Vein endothelial cell (primary cell): Measurements from ENCODE around the gene SVBP.

GRCh38 chr1:42692375-42692799, 10.2 kb downstream of the YBX1 start:
- CAGE, long polyA plus RNA = no peak

DNA sequence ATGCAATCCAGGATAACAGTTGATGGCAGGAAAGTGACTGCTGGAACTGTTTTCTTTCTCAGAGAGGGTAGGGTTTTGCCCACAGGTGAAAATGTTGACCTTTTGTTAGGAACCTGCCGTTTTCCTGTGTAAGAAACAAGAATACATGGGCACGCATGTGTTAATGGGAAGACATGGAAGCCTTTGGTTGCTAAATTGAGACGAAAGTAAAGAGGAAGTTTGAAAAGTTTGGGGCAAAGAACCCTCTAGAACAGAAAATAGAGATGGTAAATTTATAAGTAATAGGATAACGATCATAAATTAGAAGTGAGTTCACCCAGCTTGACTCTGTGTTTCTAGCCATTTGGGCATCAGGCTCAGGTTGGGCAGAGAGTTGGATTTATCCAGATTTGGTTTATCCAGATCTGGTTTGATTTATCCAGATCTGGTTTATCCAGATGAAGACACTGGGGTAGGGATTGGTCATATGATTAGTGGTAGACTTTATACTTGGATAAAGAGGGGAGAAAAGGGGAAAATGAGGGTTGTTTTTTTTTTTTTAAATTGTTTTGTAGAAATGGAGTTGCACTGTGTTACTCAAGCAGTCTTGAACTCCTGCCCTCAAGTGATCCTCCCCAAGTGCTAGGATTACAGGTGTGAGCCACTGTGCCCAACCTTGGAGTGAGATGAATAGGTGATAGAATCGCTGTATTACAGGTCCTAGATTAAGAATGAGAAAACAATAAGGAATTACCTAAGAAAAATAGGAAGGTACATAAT, 17.1 kb downstream of the YBX1 start:
- CAGE, long polyA plus RNA = no peak

DNA sequence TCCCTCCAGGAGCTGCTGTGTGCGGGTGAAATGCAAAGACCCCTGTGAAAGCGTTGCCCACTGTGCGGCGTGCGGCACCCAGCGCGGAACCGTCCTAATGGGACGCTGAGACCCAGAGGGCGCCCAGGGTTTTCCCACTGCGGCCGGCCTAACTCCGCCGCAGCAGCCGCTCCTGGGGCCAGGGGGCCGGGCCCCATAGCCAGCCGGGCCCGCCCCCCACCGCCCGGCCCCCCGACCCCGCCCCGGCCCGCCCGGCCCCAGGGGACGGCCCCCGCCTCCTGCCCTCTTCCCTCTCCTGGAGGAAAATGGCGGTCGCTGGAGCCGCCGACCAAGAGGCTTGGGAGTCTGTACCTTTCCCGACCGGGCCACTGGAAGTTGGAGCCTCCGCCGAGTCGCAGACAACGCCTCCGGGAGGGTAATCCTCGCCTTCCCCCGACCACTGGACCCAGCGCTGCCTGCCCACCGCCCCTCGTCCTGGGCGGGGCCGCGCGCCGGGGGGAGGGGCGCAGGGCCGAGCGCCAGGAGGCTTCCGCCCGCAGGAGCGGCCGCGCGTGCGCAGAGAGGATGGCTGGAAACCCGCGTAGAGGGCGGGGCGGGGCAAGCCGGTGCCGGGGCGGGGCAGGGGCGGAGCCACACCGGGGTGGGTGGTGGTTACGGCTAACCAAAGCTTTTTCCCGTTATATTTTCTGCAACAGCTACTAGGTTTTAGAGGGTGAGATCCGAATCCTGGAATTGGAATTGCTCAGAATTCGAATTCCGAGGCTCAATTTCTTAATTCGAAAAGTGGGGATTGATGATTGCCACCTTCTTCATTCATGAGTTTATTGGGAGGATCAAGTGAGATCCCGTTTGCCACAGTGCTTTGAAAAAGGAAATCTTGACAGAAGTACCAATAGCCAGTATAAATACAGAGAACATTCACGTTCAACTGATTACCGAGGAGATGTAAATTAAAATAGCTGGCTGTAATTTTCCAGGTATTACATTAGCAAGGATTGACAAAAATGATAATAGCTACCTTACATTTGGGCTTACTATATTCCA, at the start of gene SVBP:
SVBP (minus strand) TSS at position 559 of the 1,044 bp plus-strand sequence.
- CAGE, long polyA plus RNA = start-site peak on the minus strand centred at position 484 of the sequence, 152 bp wide, 303 and 228 reads in 2 replicates

DNA sequence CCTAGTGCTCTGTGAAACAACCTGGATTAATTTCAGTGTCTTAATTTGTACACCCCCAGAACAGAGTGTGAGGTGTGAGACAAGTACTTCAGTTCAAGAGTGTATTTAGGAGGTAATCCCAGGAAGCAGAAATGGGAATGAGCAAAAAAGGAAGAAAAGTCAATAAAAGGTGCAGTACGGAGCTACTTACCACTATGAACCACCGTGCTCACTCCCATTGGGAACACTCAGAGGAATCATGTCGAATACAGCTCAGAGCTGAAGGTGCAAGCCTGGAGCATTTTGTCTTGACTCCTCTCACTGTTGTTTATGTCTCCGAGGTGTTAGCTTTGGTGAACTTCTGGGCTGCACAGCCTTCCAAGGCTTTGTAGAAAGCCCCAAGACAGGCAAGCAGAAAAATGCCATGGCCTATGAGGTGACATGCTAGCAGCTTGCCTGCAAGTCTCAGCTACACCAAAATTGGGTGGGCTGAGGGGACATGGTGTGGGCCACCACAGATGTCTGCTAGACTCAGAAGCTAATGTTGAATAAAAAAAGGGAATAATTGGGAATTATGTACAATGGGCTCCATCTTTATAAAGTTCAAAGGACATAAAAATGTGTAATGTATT, 7.4 kb upstream of the SVBP start:
- CAGE, long polyA plus RNA = no peak

DNA sequence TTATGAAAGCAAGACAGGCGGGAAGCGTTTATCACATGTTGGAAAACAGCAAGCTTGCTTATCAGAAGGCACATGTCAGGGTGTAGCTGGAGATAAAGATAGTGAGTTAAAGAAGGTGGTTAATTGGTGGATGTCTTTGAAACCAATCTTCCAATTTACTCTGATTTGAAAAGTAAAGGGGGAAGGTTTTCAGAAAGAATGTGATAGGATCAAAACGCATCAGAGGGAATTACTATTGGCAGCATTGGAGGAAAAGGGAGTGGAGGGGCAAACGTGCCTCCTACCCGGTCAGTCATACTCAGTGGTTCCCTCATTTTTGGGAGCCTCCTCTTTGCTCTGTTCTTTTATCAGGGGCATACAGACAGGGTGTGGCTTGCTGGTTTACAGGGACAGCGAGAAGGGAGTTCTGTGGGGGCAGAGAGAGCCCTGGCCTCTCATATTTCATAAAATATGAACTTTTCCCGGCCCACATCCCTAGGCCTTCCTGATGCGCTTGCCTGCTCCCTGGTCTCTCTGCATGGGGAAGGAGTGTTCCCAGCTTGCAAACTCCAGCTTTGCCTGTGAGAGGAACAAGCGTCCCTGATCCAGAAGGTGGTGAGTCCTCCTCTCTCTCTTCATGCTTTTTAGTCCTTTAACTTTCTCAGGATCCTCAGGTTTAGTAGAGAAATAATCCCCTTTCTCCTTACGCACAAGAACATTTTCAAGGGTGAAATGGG, 8.1 kb upstream of the SVBP start:
- CAGE, long polyA plus RNA = no peak

DNA sequence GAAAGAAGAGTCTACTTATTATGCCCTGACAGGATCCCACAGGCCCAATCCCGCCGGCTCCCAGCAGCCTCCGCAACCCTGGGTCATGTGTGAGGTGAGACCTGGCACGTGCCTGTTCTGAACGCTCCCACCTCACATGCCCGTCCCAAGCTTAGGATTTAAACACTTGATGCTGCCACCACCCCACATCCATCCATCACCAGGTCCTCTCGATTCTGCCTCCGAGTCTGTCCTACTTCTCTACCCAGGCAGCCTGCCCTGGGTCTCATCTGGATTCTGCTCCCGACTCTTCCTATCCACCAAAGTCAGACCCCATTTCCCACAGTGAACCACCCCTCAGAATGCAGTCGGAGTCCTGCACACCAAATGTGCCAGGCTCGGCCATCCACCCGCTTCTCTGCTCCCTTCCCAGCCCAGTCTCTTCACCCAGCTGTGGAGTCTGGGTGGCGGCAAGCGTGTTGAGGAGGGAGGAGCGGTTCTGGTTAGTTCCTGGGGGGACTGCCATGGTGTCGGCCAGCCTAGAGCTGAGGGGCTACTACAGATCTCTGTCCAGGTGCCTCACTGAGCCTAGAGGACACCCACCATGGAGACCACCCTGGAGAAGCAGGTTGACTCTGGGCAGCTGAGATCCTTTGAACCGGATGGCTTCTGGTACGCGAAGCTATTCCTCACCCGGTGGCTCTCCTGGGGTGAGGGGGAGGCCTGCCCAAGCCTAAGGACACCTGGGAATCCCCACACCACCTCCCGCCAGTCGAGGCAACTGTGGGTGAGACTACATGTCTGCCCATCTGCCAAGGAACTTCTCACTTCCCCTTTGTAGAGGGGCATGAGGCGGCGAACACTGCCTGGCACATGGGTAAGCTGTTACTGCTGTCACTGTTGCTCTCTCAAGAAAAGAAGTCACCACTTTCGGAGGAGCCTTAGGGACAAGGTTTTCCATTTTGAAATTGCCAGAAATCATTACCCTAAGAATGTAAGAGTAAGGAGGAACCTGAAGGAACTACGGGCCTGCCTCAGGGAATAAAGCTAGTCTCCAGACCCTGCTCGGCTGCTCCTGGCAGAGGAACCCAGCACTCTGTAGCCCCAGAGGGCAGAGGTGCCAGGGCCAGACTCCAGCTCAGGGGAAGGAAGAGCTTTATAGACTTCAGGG, 23.7 kb downstream of the SLC2A1 start:
- CAGE, long polyA plus RNA = no peak

DNA sequence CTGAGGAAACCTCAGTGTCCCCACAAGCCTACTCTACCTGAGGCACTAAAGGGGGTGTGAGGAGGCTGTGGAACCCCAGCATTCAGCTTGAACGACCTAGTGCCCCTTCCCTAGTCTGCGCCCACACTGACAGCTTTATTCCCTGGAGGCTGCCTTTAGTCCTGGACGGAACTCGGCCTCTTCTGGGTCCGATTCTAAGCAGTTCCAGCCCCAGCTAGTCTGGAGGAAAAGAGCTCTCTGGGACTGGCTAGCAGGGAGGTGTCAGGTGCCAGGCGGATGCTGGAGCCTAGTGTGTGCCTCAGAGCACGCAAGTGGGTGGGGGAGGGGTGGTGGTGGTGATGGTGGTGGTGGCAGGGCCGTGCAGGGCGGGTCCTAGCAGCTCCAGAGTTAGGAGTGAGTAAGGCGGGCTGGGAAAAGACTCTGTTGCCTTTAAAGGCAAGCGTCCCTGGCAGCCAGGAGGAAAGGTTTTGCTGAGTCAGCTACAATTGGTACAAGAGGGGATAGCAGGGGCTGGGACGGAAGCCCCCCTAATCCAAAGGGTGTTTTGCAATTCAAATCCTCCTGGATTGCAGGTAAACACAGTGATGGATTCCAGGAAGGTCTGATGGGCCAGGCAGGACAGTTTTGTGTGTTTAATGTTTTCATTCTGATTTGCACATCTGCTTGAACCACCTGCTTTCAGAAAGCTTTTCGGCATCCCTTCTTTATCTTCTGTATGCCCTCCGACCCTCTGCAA, 4.0 kb upstream of the SLC2A1 start:
- CAGE, long polyA plus RNA = no peak

DNA sequence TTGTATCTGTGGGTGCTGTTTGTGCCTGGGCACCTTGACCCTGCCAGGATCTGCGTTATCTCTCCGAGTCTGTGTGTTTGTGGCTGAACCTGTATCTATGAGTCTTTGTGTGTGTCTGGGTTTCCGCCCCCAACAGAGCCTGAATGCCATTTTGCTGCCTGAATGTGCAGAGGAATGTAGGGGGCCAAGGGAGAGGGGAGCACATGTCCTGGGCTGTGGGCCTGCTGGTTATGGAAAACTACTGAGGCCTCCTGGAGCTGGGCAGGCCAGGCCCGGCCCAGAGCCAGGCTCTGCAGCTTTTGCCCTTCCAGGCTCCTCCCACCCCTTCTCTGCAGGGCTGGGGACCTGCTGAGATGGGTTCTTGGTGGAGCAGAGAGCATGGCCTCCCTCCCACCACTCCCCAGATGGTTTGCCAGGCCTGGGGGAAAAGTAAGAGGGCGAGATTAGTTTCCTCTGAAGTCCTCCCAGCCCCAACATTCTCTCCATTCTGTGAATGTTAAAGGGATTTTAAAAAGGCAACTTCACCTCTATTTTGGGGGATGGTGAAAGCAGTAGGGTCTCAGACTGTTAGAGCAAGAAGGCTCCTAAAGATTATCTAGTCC, 77.9 kb upstream of the CFAP144 start:
- CAGE, long polyA plus RNA = no peak

GRCh38 chr1:43137404-43138121, 10.1 kb upstream of the CFAP144 start:
- CAGE, long polyA plus RNA = no peak

DNA sequence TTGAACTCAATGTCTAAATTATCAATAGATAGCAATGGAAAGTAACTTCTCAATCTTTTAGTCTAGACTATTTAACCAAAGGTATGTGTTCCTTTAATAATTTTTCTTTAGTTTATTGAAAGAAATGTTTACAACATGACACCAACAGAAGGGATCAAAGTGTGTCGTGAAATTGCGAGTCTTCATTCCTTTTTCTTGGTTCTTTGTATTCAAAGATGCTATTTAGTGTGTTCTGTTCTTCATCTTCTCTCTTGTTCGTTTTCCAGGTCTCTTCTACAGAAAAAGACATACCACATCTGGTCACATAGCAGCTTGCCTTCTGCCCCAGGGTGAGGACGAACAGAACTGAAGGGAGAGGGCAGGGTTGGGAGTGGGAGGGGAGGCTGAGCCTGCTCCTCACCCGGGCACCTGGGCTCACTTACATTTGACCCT, 7.9 kb downstream of the EBNA1BP2 start:
- CAGE, long polyA plus RNA = no peak

DNA sequence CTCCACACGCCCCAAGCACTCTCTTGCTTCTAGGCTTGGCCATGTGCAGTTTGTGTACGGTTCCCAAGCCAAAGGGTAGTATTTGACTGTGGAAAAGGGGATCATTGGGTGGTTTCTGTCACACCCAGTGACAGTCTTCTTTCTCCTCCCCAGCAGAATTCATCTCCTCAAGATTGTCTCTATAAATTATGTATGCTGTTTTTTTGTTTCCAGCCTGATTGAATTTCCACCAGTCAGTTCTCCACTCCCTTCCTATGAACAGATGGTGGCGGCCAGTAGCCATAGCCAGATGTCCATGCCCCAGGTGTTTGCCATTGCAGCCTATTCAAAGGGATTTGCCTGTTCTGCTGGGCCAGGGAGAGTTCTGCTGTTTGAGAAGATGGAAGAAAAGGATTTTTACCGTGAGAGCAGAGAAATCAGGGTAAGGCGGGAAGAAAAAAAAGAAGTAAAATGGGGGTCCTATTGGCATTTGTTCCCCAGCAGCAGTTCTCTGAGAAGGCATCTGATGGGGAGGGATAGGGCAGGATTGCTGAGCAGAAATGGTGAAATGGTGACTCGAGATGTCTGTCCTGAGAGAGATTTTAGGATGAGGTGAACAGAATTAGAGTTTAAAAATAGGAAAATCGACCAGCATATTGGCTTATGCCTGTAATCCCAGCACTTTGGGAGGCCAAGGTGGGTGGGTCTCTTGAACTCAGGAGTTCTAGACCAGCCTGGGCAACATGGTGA, 13.0 kb downstream of the CFAP57 start:
- CAGE, long polyA plus RNA = no peak

GRCh38 chr1:43284460-43285240, 731 bp downstream of the C1orf210 start:
- CAGE, long polyA plus RNA = no peak

GRCh38 chr1:43304161-43305395, 3.8 kb downstream of the TIE1 start:
- CAGE, long polyA plus RNA = no peak

GRCh38 chr1:43360525-43361401, 2.0 kb downstream of the CDC20 start:
- CAGE, long polyA plus RNA = no peak

DNA sequence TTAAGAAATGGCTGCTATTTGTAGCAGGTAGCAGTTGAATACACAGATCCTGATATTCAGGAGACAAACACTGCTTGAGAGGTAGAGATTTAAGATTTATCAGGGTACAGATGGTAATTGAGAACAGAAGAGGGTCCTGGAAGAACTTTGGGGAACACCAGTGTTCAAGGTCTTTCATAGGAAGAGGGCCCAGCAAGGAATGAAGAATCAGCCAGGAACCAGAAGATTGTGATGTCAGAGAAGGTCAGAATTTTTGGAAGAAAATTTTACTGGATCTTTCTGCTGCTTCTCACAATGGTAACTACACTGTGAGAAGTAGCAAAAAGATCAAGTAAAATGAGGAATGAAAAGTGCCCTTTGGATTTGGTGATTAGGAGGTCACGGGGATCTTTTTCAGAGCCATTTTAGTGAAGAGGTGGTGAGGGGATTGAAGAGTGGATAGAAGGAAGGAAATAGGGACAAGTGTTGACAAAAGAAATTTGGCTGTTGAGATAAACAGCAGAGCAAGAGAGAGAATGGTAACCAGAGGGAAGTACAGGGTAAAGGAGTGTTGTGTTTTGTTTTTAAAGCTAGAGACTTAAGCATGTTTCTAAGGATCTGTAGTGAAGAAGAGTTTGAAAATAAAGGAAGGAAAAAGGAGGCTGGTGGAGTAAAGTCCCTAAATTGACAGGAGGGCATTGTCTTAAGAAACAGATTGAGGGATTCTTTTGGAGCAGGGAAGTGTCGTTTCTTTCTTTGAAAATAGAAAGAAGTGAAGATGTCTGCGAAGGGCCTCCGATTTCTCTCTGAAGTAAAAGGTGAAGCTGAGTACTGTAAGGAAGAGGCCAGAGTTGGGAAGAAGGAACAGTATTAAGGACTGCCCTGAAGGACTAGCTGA, 28.2 kb downstream of the SZT2 start:
- CAGE, long polyA plus RNA = no peak

- CAGE, long polyA plus RNA = no peak
These were observed 19.0 kb upstream of the HYI start for GRCh38 chr1:43472420-43473409.

- CAGE, long polyA plus RNA = no peak
These were observed 7.7 kb upstream of the PTPRF start for GRCh38 chr1:43522650-43523680.

GRCh38 chr1:43578275-43578651, 47.6 kb downstream of the PTPRF start:
- CAGE, long polyA plus RNA = no peak

- CAGE, long polyA plus RNA = no peak
These were observed 17.7 kb downstream of the KDM4A start for GRCh38 chr1:43667730-43668009.

DNA sequence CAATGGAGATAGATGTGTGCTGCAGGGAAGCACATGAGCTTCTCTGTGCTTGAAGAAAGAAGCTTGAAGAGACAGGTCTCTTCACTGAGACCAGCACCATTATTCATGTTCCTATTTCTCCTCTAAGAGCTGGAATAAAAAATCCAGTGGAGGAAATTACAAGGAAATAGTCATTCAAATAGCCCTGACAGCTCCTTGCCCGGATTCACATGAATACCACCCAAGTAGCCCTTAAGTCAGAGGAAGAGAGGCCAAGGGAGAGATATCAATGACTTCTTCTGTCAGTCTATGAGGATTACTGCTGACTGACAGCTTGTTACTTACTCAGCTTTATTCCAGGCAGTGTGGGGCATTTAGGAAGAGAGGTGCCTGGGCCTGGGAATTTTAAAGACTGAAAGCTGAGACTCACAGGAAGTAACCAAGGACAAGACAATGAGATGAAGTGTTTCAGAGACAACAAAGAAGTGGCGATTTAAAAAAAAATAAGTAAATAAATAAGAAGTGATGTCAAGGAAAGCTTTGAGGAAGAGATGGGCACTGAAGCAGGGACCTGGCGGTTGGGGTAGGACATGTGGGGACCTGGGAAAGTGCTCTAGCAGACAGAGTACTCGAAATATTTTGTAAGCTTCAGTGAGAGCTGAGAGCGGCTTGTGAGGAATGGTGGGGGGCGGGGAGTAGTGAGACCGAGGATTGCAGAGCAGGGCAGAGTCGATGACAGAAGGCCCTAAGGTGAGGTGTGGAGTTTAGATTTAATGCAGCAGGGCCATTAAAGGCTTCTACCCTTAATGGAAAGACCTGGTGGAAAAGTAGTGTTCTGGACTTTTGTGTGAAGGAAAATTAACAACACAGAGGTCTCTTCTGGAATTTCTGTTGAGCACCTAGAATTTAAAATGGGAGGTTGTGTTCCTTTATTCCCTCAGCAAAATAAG, 58.9 kb downstream of the ST3GAL3 start:
- CAGE, long polyA plus RNA = no peak